M059J (cell line): ENCODE measurements around the genes PANK4 and HES5.

GRCh38 chr1:2525886-2526862 lies at the start of gene PANK4:
TSS of gene PANK4 (minus strand) at chr1:2526596.
- RAMPAGE, long total RNA, result no peak

DNA sequence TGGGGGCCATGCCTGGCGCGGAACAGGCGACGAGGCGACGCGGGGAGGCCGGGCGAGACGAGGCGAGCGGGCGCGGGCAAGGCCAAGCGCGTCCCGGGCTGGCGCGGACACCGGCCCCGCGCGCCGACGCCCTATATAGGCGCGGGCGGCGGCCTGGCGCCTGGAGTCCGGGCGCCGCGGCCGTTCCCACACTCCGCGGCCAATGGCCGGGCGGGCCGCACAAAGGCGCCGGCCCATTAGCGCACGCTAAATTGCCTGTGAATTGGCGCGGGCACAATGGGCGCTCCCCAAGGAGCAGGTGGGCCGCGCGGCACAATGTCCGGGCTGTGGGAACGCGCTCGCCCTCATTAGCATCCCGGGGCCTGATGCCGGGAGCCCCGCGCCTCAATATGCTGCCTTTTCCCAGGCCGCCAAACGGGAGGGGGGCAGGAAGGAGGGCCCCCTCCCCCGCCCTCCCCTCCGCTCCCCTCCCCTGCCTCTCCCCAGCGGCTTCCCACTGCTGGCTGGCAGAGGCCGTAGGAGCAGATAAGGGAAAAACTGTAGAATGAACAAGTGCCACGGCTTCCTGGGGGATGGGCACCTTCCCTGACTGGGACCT lies at the start of gene HES5:
TSS of gene HES5 (minus strand) at position 109 of the 598 bp plus-strand sequence.
- RAMPAGE, long total RNA, result no peak

DNA sequence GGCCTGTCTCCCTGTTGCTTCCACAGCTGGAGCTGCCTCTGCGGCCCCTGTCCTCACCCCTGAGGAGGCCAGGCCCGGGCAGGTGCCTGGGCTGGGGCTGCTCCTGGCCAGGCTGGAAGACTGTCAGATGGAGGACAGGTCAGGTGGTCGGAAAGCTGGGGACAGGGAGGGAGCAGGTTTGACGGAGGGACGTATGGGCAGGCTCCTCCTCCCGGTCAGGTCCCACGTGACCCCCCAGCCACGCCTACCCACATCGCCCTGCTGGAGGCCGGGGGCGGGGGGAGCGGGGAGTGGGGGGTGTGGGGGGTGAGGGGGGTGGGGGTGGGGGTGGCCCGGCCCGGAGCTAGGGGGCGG lies 10.3 kb upstream of the TNFRSF14 start:
- RAMPAGE, long total RNA, result no peak

DNA sequence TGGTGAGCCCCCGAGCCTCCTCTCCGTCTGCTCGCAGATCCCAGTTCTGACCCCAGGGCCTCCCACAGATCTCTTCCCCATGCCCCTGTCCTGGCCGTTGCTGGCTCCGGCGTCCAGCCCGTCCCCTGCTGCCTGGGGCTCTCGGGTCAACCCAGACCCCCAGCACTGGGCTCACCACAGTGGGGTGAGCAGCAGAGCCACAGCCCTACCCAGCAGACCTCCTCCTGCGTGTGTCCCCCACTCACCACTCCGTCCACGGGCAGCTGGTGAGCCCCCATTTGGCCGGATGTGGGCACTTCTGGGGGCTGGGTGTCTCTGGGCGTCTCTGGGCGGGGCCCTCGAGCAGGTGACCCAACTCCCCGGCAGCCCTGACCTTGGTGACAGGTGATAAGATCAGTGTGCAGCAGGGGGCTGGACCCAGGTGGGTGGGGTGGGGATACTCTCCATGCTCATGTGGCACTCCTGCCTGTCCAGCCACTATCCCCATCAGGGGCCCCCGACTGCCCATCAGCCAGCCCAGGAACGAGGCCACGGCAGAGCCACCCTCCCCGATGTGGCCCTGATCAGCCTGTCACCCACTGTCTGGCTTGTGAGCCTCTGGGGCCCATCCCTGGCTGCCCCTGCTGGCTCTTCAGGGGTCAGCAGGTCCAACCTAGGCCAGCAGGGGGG lies 695 bp downstream of the TNFRSF14 start:
- RAMPAGE, long total RNA, result no peak

- RAMPAGE, long total RNA, result no peak
Observed at GRCh38 chr1:2847314-2847726, 45.8 kb upstream of the TTC34 start.

GRCh38 chr1:3078241-3079006 lies 9.4 kb downstream of the PRDM16 start:
- RAMPAGE, long total RNA, result no peak

GRCh38 chr1:3124909-3125424 lies 56.0 kb downstream of the PRDM16 start:
- RAMPAGE, long total RNA, result no peak

DNA sequence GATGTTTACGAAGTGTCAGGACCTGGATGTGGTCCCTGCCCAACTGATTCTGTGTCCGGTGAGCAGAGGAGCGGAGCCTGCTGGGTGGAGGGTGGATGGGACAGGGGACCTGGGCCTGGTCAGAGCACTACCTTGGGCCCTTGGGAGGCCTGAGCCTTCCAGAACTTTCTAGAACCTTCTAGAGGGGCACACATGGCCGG lies 63.2 kb downstream of the PRDM16 start:
- RAMPAGE, long total RNA, result no peak

DNA sequence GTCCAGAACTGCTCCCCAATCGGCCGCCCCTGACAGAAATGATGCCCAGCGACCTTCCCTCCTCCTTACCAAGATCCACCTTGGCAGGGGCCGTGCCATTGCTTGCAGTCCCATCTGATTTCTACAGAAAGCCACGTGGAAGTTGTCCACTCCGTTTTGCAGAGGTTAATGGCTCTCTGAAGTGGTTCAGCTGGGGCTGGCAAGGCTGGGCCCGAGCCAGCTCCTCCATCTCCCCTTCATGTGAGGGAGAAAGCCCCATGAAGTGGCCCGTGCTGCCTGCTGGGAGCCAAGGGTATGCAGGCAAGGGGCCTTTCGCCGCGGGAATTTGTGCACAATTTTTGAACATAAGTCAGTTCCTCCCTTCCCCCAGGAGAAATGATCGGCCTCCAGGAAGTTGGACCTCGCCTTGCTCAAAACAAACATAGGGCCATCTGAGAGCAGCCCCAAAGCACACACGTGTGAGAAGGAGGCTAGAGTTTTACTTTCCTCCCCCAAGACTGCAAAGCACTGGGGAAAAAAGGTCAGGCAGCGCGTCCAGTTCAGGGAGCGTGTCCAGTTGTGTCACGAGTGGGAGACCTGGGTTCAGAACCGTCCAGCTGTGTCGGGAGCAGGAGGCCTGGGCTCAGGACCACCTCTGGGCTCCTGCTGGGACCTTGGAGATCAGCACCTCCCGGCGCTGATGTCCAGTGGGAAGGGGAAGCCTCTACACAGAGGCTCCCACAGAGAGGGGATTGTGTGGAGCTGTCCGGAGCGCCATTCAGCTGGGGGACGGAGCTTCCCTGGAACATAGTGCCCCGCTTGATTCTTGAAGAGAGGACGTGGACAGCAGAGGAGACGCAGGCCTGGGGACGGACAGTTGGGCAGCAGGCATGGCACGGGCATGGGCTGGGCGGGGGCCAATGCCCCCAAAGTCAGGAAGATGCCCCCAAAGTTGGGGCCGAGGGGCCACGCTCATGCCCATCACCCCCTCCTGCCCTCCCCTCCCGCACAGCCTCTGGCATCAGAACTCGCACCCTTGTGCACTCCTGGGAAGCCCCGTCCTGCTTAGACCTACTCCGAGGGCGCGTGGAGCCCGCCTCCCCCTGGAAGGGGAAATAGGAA lies 64.9 kb downstream of the PRDM16 start:
- RAMPAGE, long total RNA, result no peak

- RAMPAGE, long total RNA, result no peak
Observed at GRCh38 chr1:3170940-3171689, 102.1 kb downstream of the PRDM16 start.

- RAMPAGE, long total RNA, result no peak
Observed at GRCh38 chr1:3185963-3186964, 117.3 kb downstream of the PRDM16 start.

DNA sequence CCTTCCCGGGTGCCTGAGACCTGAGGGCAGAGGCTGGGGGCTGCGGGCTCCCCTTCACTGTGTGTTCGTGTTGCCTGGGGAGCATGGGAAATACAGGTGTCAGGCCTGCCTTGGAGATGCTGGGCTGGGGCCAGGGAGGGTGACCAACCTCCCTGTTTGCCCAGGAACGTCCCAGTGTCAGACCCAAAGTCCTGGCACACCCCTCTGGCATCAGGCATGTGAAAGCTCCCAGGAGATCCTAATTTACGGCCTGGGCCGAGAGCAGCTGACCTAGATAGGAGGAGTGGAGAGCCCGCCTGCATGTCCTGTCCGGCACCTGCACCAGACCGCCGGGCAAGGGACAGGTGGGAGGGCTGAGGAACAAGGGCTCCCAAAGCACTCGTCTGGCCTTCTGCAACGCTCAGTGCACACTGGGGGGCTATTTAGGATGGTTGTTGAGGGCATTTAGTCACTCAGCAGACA lies 124.8 kb downstream of the PRDM16 start:
- RAMPAGE, long total RNA, result no peak

GRCh38 chr1:3194923-3195500 lies 126.0 kb downstream of the PRDM16 start:
- RAMPAGE, long total RNA, result no peak

DNA sequence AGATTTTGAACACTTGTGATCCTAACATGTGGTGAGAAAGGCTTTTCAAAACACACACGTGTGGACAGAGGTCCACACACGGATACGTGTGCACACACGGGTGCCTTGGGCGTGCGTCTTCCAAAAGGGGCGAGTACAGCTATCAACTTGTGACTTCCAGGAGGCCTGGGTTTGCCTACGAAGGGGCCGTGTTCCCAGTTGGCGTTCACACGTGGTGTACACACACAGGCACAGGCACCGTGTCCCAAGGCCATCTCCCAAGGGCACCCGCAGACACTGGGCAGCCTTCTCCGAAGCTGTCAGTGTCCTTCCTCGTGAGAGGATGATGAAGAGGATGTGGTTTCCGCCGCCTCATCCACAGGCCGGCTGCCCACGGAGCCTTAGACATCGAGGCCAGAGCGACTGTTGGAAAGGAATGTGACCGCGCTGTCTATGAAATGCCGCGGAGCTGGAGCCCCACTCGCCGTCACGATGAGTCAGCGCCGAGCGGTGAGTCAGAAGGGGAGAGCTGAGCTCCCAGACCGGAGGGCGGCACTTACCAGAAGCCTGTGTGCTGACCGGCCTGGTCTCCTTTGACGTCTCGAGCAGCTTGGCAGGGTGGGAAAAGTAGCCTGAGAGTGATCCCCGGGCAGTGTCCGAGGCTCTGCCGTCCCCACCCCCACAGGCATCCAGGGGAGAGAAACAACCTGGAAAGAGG lies 141.5 kb upstream of the ARHGEF16 start:
- RAMPAGE, long total RNA, result no peak

DNA sequence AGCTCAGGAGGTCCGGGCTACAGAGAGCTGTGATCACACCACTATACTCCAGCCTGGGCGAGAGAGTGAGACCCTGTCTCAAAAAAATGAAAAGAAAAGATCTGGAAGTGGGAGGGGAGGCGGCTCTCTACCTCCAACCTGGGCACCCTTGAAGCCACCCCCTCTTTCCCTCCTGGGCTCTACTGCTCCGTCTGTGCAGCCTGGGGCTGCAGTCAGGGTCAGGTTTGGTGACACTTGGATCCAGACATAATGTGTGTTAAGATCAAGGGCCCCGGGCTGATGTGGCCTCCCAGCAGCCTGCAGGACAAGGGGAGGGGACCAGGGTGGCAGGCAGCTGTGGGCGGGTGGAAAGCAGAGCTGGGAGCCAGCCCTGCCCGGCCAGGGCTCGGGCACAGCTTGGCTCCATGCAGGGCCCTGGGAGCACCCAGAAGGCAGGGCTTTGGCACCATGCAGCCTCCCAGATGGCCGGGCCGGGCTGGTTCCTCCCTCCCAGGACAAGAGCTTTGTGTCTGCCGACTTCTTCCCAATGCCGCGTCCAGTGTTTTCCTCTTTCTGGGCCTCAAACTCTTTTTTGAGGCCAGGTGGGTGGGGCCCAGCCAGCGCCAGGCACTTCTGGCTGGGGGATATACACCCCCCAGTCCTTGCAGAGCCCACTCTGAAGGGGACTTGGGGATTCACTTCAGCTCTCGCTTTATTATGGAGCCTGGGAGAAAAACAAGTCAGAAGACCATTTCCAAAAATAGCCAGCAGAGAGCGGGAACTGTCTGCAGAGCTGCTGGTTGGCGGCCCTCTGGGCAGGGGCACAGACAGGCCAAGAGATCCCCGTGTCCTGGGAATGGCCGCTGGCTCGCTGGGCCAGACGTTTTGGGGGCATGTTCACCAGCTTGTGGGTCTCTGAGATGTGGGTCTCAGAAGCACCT lies 104.0 kb upstream of the ARHGEF16 start:
- RAMPAGE, long total RNA, result no peak

- RAMPAGE, long total RNA, result no peak
Observed at GRCh38 chr1:3351355-3352181, 102.9 kb upstream of the ARHGEF16 start.

DNA sequence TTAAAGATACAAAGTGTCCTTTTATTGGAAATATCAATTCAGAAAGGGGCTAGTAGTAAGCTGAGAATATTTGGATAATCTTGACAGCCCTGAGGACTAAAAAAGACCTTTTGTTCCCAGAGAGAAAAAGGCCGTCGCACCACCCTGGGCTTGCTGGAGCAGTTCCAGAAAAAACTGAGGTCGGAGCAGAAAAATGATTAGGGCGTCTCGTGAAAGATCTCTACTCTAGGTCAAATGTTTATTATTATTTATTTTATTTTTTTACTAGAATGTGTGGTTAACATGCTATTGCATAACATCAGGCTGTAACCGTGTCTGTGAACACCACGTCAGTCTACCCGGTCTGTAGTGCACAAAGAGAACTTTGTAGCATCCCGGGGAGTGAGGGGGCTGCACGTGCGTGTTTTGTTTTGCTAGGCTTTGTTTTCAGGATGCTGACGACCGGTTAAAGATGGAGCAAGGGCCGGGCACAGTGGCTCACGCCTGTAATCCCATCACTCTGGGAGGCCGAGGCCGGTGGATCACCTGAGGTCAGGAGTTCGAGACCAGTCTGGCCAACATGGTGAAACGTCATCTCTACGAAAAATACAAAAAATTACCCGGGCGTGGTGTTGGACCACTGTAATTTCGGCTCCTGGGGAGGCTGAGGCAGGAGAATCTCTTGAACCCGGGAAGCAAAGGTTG lies 87.8 kb upstream of the ARHGEF16 start:
- RAMPAGE, long total RNA, result no peak

DNA sequence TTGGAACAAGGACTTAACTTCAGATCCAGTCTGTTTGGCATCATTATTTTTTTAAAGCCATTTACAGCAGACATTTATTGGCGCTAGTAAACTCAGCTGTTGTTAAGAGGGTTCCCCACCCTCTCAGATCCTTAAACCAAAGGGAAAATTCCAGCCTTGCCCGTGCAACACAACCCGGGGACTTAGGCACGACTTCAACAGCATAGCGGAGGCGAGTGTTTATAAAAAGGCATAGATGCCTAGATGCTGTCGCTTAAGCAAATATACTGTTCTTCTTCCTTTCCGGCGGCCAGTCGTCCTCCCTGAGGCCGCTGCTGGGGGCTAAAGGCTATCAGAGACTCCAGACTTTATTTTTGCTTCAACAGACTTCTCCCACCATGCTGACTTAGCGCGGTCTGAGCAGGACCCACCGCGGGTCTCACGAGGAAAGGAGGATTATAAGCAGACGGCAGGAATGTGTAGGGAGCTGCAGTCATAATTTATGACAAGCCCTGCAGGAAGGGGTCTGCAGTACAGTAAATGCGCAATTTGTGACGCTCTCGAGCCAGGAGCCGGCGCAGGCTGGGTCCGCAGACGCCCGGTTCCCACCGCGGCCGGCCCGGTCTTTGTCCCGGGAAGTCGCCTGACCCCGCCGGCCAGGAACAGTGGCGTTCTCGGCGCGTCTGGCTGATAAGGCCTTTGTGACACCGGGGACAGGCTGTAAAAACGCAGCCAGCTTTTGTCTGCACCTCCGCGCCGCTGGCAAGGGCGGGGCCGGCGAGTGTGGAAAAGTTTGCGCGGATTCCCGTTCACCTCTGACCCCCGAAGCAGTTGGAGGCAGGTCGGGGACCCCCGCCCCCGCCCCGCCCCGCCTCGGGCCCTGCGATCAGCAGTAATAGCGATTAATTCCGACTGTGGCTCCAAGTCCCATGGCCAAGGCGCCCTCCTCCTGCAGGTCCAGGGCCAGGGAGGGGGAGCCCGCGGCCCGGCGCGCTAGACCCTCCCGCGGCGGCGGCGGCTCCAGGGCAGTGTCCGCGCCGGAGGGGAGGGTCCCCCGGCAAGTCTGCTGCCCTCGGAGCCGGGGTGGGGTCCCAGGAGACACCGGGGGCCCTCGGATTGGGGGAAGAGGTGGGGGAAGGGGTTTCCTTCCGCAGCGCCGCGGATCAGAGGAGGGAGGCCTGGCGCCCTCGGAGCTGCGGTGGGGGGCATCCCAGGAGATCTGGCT lies 61.0 kb upstream of the ARHGEF16 start:
- RAMPAGE, long total RNA, result no peak

DNA sequence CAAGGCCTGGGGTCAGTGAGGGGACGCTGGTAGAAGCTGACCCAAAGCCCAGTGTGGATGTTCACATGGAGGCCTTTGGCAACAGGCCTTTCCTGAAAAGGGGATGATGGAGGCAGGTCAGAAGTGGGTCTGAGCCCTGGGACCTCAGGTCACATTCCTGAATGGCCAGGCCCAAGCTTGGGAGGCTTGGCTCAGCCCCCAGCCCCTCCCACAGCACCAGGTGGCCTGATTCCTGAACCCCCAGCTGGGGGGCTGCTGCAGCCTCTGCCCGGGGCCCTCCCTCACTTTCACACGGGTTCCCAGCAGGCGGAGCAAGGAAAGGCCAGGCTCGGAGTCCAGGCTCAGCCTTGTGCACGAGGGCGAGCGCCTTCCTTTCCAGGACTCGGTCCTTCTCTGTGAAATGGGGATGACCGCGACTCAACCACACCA lies 708 bp upstream of the ARHGEF16 start:
- RAMPAGE, long total RNA, result no peak

GRCh38 chr1:3545960-3546236 lies 65.4 kb downstream of the MEGF6 start:
- RAMPAGE, long total RNA, result no peak